ENCODE measurements around the gene BPIFB4.

GRCh38 chr20:32209833-32210453, 2.3 kb downstream of the POFUT1 start:
- PRO-cap: no peak
- RAMPAGE, long total RNA, 2 experiments: no peak in any of the 2 experiments

- PRO-cap: no peak
- RAMPAGE, long total RNA, 2 experiments: no peak in any of the 2 experiments
Measured at GRCh38 chr20:32218378-32218879, 10.7 kb downstream of the POFUT1 start.

DNA sequence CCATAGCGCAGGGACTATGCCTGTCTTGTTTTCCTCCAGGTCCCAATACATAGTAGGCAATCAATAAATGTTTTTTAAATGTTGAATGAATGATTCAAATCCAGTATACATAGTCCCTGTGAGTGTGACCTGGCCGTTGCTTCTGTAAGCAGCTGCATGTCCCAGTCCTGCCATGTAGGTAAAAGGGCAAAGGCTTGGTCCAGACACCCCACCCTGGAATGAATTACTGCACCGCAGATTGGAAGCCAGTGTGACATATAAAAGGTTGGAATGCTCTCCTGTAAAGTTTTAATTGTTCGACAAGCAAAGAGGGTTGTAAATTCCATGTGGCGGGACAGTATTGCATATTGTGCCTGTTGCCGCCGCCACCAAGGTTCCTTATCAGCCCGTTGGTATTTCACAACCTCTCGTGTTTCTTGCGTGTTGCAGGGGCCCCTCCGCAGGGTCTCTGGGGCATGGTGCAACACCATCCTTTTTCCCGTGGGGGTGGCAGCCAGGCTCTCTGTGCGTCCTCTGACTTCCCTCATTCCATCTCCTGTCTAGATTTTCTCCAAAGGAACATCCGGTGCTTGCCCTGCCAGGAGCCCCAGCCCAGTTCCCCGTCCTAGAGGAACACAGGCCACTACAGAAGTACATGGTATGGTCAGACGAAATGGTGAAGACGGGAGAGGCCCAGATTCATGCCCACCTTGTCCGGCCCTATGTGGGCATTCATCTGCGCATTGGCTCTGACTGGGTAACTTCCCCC, 20.2 kb downstream of the POFUT1 start:
- PRO-cap: no peak
- RAMPAGE, long total RNA, 2 experiments: no peak in any of the 2 experiments

- PRO-cap: no peak
- RAMPAGE, long total RNA, 2 experiments: no peak in any of the 2 experiments
Measured at GRCh38 chr20:32371641-32372486, 13.7 kb downstream of the ASXL1 start.

DNA sequence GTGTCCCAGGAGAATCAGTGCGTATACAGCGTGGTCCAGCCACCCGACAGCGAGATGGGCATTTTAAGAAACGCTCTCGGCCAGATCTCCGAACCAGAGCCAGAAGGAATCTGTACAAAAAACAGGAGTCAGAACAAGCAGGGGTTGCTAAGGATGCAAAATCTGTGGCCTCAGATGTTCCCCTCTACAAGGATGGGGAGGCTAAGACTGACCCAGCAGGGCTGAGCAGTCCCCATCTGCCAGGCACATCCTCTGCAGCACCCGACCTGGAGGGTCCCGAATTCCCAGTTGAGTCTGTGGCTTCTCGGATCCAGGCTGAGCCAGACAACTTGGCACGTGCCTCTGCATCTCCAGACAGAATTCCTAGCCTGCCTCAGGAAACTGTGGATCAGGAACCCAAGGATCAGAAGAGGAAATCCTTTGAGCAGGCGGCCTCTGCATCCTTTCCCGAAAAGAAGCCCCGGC, 75.3 kb downstream of the ASXL1 start:
- PRO-cap: no peak
- RAMPAGE, long total RNA, 2 experiments: no peak in any of the 2 experiments

DNA sequence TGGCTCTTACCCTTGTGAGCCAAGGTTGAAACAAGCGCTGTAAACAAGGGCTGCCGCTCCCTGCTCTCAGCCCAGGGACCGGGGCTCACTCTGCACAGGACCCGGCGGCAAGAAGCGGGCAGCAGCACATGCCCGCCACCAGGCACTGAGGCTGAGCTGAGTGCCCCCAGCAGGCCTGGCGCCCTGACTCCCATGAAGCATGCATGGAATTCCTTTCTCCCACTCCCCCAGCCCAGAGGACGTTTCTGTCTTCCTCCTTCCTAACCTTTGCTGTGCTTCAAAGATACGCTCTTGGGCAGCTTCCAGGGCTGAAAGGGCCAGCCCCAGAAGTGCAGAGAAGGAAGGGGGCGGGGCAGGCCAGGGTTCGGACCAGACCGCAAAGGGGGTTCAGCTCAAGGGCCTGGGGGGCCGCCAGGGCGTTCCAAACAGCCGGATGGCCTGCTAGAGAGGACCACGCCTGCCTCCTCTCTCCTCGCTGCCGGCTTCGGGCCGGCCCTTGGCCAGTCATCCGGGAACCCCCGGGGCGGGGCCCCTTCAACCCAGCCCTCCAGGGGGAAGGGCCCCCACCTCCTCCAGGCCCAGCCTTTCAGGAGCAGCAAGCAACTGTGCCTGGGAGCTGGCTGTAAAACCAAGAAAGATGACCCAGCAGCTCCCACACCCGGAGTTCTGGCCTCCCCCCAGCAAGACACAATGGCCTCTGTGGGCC, 110.0 kb downstream of the NOL4L start:
- PRO-cap: bidirectional peak, plus-strand start at position 634 of the sequence, minus-strand start at position 498 of the sequence
- RAMPAGE, long total RNA, 2 experiments: no peak in any of the 2 experiments

- PRO-cap: no peak
- RAMPAGE, long total RNA, 2 experiments: no peak in any of the 2 experiments
Measured at GRCh38 chr20:32484499-32485369, 100.4 kb downstream of the NOL4L start.

- PRO-cap: no peak
- RAMPAGE, long total RNA, 2 experiments: no peak in any of the 2 experiments
Measured at GRCh38 chr20:32511028-32511482, 74.1 kb downstream of the NOL4L start.

DNA sequence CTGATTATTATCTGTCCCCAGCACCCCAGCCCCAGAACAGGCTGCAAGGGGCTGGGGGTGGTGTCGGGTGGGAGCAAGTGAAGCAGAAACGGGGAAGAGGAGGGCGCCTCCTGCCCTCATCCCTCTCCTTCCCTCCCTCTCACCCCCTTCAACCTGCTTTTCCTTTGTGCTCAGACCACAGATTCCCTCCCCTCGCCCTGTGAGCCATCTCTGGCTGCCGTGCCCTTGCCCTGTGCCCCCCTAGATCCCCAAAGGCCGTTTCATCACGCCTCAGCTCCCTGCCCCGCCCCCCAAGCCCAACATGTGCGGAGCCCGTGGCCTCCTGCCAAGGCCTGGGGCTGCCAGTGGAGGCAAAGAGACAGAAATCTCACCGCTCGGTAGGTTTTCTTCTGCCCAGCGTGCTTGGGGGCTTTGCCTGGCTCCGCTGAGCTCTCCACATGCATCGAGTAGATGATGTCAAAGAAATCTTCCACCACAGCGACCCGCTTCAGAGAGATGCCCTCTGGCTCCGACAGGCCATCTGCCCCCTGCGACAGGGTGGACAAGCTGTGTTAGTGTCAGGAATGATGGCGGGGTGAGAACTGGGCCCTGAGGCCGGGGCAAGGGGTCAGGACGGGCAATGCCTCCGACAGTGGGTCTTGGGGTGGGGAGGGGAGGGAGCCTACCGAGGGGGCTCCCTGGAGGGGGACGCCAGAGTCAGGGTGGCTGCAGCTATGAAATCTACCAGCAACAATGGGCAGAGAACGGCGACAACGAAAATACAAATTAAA, 57.6 kb downstream of the NOL4L start:
- PRO-cap: no peak
- RAMPAGE, long total RNA, 2 experiments: no peak in any of the 2 experiments

GRCh38 chr20:32628729-32629576, 43.8 kb upstream of the NOL4L start:
- PRO-cap: no peak
- RAMPAGE, long total RNA, 2 experiments: no peak in any of the 2 experiments

GRCh38 chr20:32743810-32744382, 629 bp upstream of the COMMD7 start:
- PRO-cap: no peak
- RAMPAGE, long total RNA, 2 experiments: no peak in any of the 2 experiments

DNA sequence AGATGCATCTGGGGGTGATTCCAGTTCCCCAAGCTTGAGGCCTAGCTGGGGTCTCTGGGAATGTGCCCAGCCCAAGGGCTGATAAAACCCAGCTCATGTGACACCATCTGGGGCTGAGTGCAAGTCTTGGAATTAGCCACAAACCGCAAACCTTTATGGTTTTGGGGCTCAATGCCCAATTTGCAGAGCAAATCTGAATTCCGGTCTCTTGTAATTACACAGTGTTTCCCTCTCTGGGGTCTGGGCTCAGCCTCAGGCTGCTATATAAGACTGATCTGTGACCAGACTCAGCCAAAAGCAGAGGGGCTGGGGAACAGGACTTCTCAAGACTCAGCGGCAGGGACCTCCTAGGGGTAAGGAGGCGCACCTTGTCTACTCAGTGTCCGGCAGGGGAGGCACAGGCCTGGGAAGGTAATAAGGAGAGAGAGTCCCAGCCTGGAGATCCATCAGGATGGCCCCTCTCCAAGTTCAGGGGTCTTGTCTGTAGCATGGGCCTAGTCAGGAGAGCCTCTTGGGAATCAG, at the start of gene BPIFB4:
Gene BPIFB4, plus strand, starts transcription at position 293 of the 522 bp plus-strand sequence.
- PRO-cap: no peak
- RAMPAGE, long total RNA, 2 experiments: no peak in any of the 2 experiments

GRCh38 chr20:33235659-33235858, 237 bp upstream of the BPIFA1 start:
- PRO-cap: no peak
- RAMPAGE, long total RNA, 2 experiments: no peak in any of the 2 experiments

DNA sequence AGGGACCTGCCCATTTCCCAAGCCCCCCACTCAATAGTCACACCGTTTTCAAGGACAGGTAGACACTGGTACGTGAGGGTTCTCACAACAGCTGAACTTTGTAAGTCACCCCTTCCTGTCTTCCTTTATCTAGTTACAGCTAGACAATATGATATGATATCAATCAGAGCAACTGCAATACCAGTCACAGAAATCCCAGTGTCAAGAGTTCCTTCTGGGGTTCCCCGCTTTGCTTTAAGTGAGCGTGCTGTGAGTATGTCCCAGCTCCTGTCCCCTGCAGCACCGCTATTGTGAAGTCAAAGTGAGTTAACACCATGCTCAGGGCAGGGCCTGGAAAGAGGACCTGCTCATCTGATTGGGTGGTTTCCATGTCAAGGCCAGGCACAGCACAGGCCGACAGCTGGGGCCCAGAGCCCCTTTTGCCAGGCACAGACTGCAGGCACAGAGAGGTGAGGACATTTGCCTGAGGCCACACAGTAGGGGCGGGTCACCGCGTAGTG, 6.8 kb upstream of the BPIFB1 start:
- PRO-cap: no peak
- RAMPAGE, long total RNA, 2 experiments: no peak in any of the 2 experiments

DNA sequence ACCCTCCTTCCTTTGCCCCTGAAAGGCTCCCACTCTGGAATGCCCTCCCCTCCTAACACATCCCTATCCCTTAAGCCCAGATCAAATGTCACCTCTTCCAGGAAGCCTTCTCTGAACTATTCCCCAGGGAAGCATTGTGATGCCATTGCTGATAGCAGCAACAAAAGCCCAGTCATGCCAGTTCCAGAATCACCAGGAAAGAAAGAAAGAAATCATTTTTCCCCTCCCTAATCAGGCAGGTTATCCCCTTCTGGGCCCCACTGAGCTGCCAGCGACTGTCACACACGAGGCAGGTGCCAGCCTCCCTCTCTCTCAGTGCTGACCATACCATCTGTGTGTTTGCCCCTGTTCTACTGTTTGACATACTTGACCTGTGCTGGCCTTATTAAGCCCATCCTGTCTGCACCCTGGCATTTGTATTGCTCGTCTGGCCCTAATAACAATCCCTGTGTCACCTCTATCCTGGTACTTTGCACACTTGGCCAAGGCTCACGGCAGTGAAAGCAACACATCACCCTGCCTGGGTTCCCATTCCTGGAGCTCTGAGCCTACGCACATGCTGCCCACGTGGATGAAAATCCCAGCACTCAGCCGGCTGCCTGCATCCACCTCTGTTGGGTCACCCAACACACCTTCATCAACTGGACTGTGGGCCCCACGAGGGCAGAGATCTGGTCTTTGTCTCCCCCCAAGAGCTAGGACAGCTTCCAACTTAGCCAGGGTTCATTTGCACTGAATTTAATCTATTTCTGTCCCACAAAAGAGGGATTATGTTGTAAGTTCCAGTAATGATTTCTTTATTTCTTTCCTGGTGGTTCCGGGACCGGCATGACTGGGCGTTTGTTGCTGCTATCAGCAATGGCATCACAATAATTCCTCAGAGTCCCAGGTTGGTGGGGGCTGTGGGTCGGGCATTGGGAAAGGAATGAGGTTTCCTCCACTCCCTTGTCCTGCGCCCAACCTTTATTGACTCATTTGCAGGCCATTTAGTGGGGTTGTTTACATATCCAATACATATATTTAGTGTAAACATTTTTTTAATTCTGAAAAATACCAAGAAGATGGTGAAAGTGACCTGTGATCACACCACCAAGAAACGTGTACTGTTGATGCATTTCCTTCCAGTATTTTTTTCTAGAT, 5.2 kb upstream of the BPIFB1 start:
- PRO-cap: no peak
- RAMPAGE, long total RNA, 2 experiments: no peak in any of the 2 experiments

DNA sequence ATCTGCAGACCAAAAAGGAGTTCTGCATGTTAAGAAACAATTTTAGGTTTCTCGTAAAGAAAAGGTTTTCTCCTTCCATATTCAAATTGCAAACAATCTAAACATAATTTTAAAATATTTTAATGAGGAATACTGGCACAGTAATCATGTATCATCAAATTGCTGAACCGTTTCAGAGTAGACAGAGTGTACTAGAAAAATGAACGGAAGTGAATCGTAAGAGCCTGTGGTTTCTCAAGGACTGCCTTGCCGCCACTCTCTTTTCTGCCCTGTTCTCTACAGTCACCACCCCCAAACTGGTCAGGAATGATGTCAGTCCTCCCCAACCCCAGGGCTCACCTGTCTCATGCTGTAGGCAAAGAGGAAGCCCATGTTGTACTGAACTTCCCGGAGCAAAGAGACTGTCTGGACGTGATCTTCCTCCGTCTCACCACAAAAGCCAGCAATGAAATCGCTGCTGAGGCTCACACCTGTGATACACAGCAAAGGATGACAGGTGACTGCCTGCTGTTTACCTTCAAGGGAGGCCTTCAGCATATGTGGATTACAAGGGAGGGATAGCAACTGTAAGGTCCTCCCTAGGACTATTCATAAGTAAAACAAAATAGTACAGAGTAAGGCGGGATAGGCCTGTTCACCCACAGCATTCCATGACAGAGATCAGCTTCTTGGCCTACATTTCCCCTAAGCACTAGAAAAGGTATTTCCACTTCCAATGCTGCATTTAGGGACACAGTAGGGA, 31.0 kb downstream of the CDK5RAP1 start:
- PRO-cap: no peak
- RAMPAGE, long total RNA, 2 experiments: start-site peak on the minus strand in 1 of 2 experiments, centred at position 474 of the sequence, 11 reads per replicate

GRCh38 chr20:33441249-33441848, 2.2 kb downstream of the SNTA1 start:
- PRO-cap: no peak
- RAMPAGE, long total RNA, 2 experiments: no peak in any of the 2 experiments

DNA sequence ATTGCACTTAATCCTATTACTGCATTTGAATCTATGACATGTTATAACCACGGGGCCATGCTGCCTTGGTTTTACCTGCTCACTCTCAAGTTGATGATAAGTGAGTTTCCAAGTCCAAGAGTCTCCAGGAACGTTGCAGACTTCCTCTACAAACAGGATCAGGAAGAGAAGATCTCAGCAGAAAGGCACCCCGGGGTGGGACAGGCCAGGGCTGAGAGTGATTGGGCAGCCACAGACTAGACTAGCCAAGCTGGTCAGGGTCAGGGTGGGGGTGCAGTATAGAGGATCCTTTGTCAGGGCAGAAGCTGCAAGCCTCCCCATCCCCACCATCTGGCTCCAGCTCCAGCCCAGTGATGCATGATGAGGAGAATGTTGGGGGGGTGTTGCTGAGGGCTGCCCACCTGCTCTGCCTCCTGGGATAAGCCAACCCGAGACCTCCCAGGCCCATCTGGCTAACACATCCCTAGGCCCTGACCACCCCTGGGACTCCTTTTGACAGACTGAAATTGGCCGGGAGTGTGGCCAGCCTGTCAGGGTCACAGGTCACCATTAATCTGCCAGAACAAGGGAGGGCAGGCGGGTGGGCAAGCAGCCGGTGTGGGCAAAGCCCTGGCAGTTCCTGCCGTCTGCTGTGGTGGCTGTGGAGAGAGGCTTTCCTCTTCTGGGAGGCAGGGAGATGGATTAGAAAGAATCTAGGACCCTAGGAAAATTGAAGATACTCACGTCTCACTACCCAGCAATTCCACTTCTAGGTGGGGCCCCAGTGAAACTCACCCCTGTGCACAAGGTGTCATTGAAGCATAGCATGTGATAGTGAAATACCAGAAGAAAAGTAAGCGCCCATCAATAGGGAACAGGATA, 22.0 kb upstream of the SNTA1 start:
- PRO-cap: no peak
- RAMPAGE, long total RNA, 2 experiments: no peak in any of the 2 experiments

GRCh38 chr20:33644411-33645273, 17.5 kb upstream of the C20orf144 start:
- PRO-cap: no peak
- RAMPAGE, long total RNA, 2 experiments: no peak in any of the 2 experiments

DNA sequence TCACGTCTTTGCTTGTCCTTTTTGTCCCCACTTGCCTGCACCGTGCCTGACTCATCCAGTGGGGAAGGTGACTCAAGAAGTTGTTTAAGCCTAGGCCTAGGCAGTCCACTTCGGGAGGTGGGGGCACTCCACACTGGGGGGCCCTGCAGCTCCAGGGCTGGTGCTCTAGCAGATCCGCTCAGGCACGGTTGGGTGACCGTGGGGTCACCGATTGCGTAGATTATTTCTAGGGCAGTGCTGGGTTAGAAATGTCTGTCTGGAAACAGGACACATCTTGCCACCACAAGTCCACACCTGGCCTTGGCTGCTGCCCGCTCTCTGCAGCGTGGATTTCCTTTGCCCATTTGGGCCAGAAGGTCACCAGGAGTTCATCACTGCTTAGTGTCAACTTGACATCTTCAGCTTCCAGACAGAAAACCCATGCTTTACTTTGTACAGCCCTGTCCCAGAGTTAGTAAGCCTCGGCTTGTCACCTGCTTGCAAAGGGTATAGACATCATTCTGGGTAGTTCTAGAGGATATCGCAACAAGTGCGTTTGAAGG, 13.6 kb upstream of the C20orf144 start:
- PRO-cap: no peak
- RAMPAGE, long total RNA, 2 experiments: no peak in any of the 2 experiments

All from lower leg skin (tissue), 2 donors.